Skin of body (tissue), 2 donors: ENCODE measurements around a stretch of chr1.

DNA sequence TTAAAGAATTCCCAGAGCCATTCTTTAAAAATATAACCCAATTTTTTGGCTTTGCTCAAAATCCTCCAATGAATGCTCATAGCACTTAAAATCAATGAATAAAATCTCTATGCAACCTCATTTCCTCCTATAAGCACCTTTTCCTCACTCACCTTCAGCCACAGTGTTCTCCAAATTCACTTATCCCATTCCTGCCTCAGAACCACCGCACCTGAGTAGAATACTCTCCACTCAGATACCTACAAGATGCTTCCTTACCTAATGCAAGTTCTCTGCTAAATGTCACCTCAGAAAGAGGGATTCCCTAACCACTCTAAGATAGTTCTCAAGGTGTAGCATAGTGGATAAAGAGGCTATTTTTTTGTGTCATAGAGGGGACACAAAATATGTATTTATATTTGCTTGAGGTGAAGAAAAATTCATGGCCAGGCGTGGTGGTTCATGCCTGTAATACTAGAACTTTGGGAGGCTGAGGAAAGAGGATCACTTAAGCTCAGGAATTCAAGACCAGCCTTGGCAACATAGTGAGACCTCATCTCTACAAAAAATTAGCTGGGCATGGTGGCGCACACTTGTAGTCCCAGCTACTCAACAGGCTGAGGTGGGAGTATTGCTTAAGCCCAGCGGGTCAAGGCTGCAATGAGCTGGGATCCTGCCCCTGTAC, 6.2 kb downstream of the CEP170 start:
- RAMPAGE, long total RNA: no peak

GRCh38 chr1:243461604-243462498, 206.0 kb downstream of the SDCCAG8 start:
- RAMPAGE, long total RNA: no peak

- RAMPAGE, long total RNA: no peak
Measured at GRCh38 chr1:243470368-243470870, 214.6 kb downstream of the SDCCAG8 start.

DNA sequence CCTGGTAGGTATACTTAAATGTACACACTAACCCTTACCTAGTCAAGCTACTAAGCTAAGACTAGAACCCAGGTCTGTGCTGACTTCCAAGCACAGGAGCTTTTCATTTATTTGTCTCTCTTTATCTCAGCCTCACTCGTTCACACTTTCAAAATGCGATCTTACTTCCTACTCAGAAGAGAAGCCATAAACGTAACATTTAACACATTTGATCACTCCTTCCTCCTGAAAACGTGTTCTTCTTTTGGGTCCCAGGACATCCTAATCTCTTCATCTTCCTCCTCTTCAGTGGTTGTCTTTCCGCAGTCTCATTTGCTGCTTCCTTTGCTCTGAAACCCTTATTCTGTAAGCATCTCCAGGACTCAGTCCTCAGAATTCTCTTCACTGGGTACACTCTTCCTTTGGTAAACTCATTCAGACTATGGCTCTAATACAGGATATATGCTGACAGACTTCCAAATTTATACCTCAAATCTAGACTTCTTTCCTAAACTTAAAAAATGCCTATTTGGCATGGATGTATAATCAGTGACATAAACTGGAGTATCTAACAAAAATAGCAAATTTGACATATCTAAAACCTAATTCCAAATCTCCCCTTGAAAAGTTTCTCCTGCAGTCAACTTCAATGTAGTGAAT, 228.8 kb downstream of the AKT3 start:
- RAMPAGE, long total RNA: no peak

GRCh38 chr1:244046664-244047639, 4.1 kb upstream of the ZBTB18 start:
- RAMPAGE, long total RNA: no peak

GRCh38 chr1:244084859-244085282, 33.8 kb downstream of the ZBTB18 start:
- RAMPAGE, long total RNA: no peak

- RAMPAGE, long total RNA: no peak
Measured at GRCh38 chr1:244092155-244092687, 41.1 kb downstream of the ZBTB18 start.

DNA sequence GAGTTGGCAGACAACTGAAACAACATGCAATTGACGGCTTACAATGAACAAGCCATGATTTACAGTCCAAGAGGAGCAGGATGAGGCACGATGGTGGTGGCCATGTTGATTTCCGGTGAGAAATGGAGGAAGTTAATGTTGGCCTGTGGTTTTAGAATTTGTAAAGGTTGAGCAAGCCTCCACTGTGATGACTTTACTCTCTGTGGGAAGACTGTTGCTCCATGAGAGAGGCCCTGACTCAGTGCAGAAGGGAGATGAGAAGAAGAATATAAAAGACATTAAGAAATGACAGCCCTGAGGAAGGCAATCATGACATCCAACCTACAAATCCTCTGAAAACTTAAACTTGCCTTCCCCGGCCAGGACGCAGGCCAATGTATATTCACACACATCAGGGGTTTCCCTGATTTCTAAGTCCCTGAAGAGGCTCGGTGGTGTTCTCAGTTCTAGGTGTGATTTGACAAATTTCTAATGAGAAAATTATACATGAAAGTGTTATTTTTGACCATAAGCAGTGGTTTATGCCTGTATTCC, 32.7 kb upstream of the C1orf100 start:
- RAMPAGE, long total RNA: no peak

- RAMPAGE, long total RNA: no peak
Measured at GRCh38 chr1:244322679-244323459, 29.6 kb upstream of the C1orf100 start.

- RAMPAGE, long total RNA: no peak
Measured at GRCh38 chr1:244395162-244395802, 42.8 kb downstream of the C1orf100 start.

GRCh38 chr1:244408724-244409262, 42.9 kb downstream of the ADSS2 start:
- RAMPAGE, long total RNA: no peak

DNA sequence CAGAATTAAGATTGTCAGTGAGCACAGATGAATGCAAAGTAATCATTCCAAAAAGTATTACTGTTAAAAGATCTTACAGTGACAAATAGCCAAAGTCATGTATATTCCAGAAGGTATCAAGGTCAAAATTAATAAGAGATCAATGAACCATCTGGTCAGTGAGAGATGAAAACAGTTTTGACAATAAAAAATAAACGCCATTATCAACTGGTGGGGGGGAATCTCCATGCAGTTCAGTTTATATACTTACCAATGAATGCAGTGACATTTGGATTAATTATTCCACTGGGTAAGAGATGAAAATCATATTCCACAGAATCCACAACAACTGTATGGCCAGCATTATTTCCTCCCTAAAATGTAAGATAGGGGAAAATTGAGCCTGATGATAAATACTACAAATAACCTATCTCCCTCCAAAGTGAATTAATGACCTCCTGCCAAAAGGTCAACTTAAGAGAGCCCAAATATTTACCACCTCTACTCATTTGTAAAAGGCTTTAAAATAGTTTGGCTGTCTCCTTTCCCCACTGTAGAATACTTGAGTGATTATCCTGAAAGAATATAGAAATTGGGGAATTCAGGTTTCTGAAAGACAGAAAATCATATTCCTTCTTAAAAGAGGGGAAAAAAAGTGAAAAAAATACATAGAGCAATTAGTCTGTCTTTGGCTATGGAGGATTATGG, 14.2 kb downstream of the ADSS2 start:
- RAMPAGE, long total RNA: no peak

DNA sequence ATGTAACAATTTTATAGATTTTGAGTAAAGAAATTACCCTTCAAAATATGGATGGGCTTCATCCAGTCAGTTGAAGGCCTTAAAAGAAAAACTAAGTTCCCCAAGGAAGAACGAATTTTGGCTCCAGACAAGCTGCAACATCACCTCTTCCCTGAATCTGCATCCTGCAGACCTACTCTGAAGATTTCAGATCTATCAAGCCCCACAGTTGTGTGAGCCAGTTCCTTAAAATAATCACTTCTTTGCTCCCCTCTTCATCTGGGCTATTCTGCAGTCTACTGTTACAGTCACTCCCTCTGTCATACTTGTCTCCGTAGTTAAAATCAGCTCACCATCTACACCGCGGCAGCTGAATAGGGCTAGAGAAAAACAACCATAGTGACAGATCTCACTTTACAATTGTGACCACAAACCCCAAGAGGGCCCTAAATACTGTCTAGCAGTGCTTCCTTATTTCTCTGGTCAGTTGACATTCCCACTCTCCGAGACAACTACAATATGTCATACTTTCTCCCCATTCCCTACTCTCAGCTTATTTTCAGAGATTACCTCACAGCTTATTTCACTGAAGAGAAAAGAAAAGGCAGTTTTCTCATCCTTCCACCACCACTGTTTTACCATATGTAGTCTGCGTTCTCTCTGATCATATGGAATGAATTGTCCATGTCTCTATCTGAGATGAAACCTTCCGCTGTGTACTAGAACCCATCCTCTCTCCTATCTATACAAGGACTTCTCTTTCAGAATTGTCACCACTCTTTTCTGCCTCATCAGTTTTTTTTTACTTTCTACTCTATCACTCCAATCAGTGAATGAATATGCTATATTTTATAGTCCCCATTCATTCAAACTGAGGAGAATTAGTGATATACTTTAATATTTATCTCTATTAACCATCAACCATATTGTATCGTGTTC, 13.0 kb downstream of the DESI2 start:
- RAMPAGE, long total RNA: no peak

- RAMPAGE, long total RNA: no peak
Measured at GRCh38 chr1:244705883-244706686, 24.7 kb downstream of the ENSG00000284188 start.

GRCh38 chr1:244839904-244841144, 4.9 kb downstream of the COX20 start:
- RAMPAGE, long total RNA: no peak

DNA sequence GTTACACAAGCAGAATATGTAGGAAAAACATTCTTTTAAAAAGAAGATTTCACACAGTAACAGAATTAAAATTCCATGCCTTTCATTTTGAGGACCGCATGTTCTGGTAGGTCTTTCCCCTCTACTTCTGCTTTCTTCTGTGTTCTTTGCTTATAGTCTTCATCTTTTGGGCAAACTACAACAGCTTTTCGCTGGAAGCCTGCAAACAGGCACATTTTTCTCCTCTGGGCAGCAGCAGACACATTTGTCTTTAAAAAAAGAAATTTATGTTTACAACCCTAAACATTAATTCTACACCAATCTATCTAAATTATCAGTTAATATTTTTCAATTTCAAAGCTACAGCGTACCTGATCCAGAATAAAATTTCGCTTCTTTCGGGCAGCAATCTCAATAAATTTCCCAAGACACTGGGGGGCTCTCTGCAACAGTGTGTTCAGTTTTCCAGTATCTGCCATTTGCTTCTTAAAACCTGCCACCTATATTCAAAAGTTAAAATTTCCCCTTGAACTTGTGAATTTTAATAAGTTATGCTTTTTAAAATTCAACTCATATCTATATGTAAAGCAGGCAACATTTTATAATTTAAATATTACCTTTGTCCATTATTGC, 7.9 kb downstream of the HNRNPU start:
- RAMPAGE, long total RNA: no peak

DNA sequence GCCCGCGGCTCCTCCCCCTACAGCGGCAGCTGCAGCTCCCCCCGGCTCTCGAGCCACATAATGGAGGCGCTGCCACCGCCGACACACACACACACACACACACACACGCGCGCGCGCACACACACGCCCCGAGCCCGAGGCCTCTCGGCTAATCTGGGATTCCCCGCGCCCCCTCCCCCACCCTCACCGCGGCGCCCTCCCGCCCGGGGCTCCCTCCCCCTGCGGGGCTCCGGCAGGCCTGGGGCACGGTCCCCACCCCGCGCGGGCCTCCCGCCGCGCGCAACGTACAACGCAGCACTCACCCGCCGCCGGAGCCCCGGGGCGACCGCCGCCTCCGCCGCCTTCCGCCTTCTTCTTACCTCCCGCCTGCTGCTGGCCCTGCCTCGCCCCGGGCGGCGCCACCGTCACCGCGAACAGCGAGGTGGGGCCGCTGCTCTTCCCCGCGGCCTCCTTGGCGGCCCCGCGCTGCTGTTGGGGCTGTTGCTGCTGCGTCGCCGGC, 979 bp downstream of the HNRNPU start:
- RAMPAGE, long total RNA: no peak

GRCh38 chr1:244964171-244964987, 5.1 kb upstream of the EFCAB2 start:
- RAMPAGE, long total RNA: no peak

DNA sequence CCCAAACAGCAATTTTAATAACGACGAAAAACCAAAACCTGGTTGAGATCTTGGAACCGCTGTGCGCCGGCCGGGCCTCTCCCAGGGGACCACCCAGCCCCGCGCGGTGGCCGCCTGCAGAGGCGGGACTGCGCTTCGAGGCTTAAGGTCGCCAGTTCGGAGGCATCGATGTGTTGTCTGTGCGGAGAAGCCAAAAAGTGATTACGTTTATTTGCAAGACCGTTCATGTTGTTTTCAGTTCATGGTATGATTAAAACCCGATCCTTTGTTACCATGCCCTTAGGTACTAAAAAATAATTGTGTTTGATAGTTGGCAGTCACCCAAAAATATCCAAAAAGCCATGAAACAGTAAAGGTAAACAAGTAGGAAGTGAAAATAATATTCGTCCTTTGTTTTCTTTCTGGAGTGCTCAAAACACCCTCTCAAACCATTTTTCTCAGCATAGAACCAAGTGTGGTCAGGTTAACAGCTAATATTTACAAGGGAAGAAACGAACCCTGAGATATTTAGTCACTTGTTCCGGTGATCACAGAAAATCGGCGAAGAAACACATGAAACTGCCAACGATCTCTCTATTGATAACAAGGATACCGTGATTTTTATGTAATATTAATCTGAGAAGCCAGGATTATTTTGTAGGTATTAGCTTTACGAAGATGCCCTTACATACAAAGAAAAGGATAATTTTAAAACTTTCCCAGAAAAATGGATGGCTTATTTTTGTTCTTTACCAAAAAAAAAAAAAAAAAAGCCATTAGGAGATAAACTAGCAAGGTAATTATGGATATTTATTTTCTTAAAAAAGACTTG, 1.9 kb downstream of the EFCAB2 start:
- RAMPAGE, long total RNA: no peak

GRCh38 chr1:245157128-245157548, 2.4 kb downstream of the KIF26B start:
- RAMPAGE, long total RNA: no peak